ENCODE results near the genes IGF2BP1, DLX4 and DLX3.

DNA sequence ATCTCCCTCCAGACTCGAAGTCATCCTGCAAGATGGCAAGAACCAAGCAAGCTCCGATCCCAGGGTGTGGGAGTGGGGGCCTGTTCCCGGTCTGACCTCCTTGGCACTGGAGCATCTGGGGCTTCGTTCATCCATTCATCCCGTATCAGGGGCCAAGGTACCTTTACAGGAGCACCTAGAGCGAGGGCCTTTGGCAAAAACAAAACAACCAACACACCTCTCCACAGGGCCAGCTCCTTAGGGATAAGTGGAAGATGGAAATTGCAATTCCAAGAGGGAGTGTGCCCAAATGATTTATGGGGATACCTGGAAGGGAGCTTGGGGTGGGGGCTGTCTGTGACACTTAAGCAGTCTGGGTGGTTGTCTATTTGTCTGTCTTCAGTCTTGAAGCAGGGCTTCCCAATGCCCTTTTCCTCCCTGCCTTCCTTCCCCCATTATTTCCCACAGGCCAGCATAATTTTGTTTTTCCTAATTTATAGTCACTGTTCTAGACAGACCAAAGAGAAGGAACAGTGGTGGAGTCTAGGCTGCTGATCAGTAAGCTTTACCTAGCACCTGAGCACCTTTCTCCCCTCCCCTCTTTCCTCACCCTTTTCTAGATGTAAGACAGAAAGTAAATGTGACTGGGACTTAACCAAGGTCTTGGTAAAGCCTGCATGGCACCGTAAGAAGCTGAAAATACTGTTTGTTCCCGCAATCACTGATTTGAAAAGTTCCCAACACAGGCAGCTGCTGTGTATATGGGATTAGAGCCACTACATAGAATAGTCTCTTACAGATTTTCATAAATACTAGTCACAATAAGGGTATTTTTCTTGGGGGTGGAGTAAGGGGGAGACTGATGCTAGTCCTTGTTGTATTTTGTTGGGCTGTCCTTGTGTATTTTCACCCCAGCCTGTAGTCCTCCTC is 17.2 kb downstream of the SNF8 start:
- PRO-cap, result no peak

DNA sequence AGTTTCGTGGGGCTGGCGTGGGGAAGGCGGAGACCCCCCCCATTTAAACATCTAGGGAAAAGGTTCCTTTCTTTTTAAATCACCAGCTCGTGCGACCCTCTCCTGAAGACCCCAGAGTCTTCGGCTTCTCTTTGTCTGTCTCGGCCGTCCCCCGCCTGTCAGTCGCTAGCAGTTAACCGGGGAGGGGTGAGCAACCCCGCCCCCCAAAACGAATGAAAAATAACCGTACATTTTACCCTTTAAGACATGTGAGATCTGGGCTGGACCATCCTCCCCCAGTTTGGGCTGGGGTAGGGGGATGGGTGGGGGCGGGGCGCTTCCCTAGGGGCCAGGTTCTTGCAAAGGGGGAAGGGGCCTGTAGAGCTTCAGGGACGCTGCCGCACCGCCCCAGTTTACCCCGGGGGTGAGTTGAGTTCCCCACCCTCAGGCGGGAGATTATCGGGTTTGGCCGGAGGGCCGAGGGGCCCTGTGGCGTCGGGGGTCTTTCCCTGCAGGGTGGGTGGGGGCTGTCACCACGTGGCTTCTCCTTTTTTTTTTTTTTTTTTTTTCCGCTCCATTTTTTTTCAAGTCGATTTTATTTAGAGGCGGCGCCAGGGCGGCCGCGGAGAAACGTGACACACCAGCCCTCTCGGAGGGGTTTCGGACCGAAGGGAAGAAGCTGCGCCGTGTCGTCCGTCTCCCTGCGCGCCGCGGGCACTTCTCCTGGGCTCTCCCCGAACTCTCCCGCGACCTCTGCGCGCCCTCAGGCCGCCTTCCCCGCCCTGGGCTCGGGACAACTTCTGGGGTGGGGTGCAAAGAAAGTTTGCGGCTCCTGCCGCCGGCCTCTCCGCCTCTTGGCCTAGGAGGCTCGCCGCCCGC is at the start of gene IGF2BP1:
IGF2BP1 (plus strand) TSS at position 550 of the 858 bp plus-strand sequence.
- PRO-cap, result bidirectional peak, plus-strand start at position 390 of the sequence, minus-strand start at position 133 of the sequence

DNA sequence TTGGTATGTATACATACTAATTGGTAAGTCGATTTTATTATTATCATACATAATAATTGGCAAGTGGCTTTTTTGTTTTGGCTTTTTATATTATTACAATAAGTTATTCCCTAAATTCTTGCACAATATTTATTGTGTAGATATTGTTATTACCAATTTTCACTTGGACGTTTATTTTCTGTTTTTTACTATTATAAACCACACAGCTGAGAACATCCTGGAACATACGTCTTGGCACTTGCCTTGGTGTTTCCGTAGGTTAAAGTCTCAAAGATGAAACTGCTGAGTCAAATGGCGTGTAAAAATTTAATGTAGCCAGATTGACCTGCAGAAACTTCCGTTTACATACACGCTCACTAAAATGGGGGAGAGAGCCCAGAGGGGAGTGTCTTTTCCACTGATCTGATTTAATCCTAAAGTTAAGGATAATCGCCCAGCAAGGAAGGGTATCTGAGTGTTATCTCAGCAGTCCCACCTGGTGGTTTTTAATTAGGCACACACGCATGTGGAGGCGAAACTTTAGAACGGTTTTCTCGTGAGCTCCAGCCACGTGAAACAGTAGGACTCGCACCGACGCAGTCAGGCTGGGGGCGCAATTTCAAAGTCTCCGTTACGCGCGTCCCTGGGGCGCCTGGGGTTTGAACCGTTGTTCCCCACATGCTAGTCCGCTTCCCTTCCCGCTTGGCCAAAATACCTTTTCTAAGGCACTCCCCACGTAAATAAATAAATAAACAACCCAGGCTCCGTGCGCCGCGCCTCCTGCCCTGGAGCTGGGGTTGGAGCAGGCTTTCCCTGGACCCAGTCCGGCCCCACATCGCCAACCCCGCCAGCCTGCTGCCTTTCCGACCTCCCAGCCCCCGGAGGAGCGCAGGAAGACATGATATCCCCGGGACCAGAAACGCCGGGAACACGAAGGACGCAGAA is 18.6 kb downstream of the GNGT2 start:
- PRO-cap, result bidirectional peak, plus-strand start at position 340 of the sequence, minus-strand start at position 261 of the sequence; bidirectional peak, plus-strand start at position 637 of the sequence, minus-strand start at position 581 of the sequence

DNA sequence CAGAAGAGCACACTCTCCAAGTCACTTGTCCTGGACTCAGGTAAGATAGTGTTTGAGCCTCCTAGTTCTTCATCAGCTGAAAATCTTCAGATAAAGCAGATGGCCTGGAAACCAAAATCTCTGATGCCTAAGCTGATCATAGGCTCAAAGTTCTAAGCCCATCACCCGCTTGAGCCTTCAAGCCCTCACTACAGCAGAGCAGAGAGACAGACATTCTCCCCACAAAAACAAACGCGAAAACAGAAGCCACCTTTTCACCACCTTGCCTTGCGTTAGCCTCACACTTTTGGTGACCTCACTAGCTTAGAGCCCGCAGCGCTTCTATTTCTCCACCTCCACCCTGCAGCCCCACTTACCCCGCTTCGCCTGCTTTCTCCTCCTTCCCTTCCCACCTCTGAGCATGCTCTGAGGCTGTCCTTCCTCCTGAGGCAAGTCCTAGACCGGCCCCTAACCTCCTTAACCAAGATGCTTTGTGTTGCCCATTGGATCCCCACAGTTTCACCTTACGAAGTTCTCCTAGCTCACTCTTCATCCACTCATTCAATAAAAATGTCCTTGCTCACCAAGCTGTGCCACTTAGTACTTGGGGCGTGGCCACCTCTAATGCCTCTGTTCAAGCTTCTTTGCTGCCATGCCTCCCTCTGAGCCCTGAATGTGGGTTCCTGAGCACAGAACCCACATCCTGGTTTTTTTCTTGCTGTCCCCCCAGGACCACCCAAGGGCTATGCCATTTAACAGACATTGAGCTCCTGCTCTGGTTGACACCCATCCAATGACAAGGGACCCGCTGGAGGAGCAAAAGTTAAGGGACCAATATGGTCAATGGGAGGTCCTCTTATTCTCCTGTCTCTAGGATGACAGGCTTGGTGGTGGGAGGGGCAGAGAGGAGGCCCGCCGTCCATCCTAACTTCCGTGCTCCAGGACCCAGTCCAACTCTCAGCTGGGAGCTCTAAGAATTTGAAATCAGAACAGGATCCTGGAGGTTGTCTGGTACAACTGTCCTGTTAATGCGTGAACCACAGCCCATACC is 1.2 kb downstream of the GNGT2 start:
- PRO-cap, result no peak

- PRO-cap, result no peak
These were observed 3.3 kb downstream of the PHOSPHO1 start for GRCh38 chr17:49227272-49227630.

DNA sequence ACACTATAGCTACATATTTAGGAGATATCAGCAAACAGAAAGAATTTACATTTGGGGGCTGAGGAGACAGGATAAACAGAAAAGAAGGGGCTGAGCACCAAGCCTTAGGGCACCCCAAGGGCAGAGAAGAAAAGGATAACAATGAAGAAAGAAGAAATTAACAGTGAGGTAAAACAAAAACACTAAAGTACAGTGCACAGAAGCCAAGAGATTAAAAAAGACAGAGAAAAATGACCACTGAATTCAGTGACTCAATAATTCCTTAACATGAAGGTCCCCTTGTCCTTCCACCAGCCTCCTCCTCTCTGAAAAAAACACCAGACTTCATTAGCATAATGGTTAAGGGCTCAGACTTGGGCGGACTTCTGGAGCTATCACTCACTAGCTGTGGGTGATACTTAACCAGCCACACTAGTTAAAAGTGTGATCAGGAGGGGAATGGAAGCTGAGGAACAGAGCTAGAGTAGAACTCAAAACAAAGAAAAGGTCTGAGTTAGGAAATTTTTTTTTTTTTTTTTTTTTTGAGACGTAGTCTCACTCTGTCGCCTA is 23.3 kb downstream of the ZNF652 start:
- PRO-cap, result no peak

GRCh38 chr17:49408204-49408456 is 6.6 kb downstream of the PHB1 start:
- PRO-cap, result no peak

DNA sequence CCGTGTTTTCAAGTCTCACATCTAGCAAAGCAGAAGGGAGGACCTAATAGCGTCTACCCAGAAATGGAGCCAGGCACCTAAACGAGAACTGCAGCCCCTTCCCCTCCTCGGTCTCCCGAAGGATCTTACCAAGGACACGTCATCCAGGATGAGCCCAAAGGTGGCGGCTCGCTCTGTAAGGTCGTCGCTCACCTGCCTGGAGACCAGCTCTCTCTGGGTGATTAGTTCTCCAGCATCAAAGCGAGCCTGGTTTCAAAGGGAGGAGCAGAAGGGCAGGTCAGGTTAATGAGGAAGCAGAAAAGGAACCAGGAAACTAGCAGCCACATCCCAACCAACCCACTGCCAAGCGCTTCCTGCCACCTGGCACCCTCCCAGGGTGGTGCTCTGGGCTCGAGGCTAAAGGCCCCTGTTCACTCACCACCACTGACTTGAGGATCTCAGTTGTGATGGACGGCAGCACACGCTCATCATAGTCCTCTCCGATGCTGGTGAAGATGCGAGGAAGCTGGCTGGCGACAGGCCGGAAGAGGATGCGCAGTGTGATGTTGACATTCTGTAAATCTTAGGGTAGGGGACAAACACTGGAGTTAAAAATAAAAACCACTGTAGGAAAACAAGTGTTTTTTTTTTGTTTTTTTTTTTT is 5.6 kb downstream of the PHB1 start:
- PRO-cap, result no peak

GRCh38 chr17:49452007-49452538 is 37.4 kb upstream of the PHB1 start:
- PRO-cap, result no peak

- PRO-cap, result no peak
These were observed 1.2 kb upstream of the NXPH3 start for GRCh38 chr17:49574430-49574959.

DNA sequence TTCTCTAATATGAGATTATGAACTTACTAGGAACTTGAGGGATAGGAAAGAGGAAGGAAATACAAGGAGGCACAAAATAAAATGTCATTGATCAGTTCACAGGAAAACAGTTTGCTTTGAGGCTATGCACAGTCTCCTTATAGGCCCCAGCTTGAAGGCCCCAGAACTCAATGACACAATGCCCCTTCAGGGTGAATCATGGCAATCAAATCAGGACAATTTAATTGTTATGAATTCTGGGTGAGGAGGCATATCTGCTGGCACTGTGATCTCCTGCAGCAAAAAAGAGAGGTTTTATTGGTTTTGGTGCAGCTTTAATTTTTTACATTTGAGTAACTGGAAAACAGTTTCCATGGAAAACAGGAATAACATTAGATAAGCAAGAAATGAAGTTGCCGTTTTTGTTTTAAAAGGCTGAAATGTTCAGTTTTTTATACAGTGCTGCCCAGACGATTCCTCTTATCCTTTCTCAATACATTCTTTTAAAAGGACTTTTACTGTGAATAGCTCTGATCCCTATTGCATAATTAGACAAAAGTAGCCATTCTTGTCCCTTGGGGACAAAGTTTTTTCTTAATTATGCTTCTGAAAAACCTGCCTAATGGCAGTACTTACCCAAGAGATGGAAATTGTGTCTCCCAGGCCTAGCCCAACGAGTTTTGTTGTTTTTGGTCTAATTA is 27.4 kb downstream of the NXPH3 start:
- PRO-cap, result no peak

GRCh38 chr17:49691026-49692259 is 13.5 kb upstream of the SPOP start:
- PRO-cap, result no peak

DNA sequence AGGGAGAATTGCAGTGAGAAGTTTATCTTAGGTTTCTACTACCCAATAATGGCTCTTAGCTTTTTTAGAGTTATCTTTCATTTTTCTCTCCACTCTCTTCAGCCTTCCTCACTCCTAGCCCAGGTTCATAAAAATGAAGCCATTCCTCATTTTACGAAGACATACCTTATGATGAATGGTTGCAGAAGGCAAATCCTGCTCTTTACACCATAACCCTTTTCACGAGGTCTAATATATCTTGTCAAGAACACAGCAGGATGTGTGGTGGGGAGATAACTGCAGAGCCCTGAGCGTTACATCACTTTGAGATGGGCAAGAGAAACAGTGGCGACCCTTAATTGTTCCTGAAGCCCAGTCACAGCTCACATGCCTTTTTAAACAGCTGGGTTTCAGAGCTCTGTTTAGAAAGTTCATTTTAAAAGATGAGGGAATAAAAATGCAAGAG is 3.1 kb downstream of the FAM117A start:
- PRO-cap, result no peak

- PRO-cap, result no peak
These were observed 736 bp downstream of the FAM117A start for GRCh38 chr17:49763149-49763641.

- PRO-cap, result no peak
These were observed 11.6 kb upstream of the KAT7 start for GRCh38 chr17:49776864-49777212.

DNA sequence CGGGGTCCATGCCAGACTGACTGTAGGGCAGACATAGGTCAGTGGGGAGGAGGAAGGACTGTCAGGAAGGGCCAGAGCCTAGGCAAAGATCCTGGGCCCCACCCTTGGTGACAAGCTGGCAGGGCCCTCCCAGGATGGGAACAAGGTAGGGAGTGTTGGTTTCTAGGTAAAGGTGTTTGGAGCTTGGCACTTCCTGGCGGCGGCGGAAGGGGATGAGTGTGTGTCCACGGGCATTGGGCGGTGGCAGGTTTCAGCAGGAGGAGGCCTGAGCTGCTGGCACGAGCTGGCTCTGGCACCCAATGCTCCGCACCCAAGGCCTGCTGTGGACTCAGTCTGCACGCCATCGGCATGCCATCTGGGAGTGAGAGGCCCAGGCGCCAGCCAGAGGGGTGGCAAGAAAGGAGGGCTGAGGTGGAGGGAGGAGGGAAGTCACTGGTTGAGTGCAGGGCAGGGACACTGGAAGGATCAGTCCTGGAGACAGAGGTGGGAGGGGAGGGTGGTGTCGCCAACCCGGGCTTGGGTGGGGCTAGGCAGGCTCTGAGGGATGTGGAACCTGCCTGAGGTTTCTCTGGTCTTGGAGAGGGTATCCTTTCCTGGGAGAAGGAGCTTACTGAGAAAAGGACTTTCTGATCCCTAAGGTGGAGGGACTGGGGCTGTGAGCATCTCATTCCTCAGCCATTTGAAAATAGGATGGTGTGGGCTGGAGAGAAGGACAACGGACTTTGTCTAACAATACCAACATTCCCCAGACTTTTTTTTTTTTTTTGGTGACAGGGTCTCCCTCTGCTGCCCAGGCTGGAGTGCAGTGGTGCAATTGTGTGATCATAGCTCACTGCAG is 47.0 kb upstream of the TAC4 start:
- PRO-cap, result no peak

DNA sequence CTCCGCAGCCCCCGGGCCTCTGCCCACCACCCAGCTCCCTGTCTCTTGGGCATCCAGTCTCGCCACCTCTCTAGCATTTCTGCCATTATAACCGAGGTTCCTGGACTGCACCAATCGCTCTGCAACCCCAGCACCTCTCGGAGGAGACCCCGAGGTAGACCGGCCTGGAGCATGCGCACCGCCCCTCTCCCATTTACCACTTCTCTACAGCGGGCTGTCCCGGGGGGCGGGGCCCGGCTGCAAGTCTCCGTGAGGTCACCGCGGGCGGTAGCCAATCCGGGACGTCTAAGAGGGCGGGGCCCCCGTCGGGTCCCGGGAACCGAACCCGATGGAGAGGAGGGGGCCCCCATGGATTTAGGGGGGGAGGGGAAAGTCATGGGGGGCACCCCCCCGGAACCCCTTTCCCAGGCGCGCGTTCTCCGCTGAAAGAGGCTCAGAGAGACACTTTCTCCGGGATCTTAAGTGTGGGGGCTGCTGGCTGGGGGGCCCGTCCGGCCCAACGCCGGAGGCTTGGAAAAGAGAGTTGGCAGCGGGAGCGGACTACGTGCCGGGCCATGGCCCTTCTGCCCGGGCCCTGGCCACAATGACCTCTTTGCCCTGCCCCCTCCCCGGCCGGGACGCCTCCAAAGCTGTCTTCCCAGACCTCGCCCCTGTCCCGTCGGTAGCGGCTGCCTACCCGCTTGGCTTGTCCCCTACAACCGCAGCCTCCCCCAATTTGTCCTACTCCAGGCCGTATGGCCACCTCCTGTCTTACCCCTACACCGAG is at the start of gene DLX4:
DLX4 (plus strand) TSS at position 305 of the 766 bp plus-strand sequence.
- PRO-cap, result no peak

- PRO-cap, result no peak
These were observed at the start of gene DLX3 for GRCh38 chr17:49994490-49995458. TSS of gene DLX3 (minus strand) at chr17:49995224.

GRCh38 chr17:50027581-50028094 is 28.3 kb upstream of the ITGA3 start:
- PRO-cap, result no peak

DNA sequence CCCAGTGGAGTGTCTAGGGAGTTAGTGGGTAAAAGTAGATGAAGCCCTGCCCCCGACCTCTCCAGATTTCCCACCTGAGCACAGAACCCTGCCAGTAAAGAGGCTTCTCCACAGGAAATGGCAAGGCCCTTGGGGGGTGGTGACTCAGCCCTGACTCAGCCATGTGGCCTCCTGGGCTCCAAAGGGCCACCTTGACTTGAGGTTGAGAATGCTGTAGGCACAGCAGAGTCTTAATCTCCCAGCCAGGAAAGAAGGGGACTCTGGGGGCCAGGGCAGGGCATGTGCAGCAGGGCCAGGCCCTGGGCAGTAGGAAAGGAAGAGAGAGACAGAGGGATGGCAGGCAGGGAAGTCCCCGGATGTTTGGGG is 4.9 kb upstream of the ITGA3 start:
- PRO-cap, result no peak